SEM (cell line): ENCODE measurements around the gene VRK2.

- PRO-cap: no peak
Measured at GRCh38 chr2:54627882-54628486, 95.5 kb upstream of the EML6 start.

DNA sequence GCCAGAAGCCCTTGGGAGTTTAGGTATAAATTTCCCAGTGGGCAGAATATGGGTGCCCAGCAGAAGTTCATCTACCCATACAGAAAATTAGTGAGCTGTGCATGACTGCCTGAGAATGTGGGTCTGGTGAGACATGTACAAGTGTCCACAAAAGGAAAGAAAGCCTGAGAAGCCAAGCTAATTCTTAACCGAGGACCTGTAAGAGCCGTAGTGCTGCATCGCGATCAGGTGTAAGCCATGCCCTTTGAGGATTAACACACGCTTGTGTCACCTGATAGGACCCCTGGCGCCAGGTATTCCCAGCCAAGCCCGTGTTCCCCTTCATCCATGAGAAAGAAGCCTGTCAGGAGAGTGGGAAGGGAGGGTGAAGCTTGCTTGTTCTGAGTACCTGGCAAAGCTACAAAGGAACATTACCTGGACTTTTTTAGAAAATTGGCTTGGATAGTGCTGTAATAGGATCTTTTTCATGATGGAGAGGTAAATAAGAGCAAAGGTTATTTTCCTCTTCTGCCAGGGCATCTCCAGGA lies 90.6 kb upstream of the EML6 start:
- PRO-cap: no peak

- PRO-cap: no peak
Measured at GRCh38 chr2:54653440-54654302, 69.8 kb upstream of the EML6 start.

- PRO-cap: no peak
Measured at GRCh38 chr2:54904761-54905094, 145.5 kb downstream of the RTN4 start.

GRCh38 chr2:55010829-55011433 lies 39.3 kb downstream of the RTN4 start:
- PRO-cap: no peak

- PRO-cap: no peak
Measured at GRCh38 chr2:55018586-55019227, 31.5 kb downstream of the RTN4 start.

GRCh38 chr2:55118531-55119108 lies 68.4 kb upstream of the RTN4 start:
- PRO-cap: no peak

- PRO-cap: no peak
Measured at GRCh38 chr2:55119520-55120034, 69.3 kb upstream of the RTN4 start.

GRCh38 chr2:55136166-55136600 lies 85.9 kb upstream of the RTN4 start:
- PRO-cap: no peak

- PRO-cap: no peak
Measured at GRCh38 chr2:55137579-55138151, 87.4 kb upstream of the RTN4 start.

- PRO-cap: no peak
Measured at GRCh38 chr2:55152458-55153224, 79.5 kb downstream of the CLHC1 start.

DNA sequence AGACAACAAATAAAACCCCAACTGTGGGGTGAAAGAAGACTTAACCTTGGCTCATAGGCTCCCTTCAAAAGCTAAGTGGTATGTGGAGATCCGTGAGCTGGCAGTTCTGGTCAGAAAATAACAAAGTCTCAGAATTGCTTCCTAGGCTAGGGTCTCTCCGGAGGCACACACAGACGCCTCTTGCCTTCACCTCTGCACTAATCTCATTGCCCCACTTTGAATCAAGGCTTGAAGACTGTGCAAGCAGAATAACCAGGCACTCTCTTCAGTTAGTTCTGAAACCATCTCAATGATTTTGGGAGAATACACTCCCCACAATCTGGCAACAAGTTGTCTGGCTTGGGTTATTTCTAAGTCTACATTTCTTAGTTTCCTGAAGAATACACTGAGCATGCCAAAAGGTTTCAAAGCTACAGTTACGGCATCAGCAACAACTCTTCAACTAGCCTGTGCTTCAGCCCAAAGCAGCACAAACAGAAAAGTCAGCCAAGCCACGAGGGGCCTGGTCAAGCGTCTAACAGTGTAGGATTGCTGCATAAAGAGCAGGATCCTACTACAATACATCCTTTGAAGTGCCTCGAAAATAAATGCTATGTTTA lies 64.1 kb downstream of the CLHC1 start:
- PRO-cap: no peak

GRCh38 chr2:55236314-55237488 lies 4.2 kb downstream of the RPS27A start:
- PRO-cap: no peak

GRCh38 chr2:57908984-57909207 lies 137.7 kb upstream of the VRK2 start:
- PRO-cap: no peak

DNA sequence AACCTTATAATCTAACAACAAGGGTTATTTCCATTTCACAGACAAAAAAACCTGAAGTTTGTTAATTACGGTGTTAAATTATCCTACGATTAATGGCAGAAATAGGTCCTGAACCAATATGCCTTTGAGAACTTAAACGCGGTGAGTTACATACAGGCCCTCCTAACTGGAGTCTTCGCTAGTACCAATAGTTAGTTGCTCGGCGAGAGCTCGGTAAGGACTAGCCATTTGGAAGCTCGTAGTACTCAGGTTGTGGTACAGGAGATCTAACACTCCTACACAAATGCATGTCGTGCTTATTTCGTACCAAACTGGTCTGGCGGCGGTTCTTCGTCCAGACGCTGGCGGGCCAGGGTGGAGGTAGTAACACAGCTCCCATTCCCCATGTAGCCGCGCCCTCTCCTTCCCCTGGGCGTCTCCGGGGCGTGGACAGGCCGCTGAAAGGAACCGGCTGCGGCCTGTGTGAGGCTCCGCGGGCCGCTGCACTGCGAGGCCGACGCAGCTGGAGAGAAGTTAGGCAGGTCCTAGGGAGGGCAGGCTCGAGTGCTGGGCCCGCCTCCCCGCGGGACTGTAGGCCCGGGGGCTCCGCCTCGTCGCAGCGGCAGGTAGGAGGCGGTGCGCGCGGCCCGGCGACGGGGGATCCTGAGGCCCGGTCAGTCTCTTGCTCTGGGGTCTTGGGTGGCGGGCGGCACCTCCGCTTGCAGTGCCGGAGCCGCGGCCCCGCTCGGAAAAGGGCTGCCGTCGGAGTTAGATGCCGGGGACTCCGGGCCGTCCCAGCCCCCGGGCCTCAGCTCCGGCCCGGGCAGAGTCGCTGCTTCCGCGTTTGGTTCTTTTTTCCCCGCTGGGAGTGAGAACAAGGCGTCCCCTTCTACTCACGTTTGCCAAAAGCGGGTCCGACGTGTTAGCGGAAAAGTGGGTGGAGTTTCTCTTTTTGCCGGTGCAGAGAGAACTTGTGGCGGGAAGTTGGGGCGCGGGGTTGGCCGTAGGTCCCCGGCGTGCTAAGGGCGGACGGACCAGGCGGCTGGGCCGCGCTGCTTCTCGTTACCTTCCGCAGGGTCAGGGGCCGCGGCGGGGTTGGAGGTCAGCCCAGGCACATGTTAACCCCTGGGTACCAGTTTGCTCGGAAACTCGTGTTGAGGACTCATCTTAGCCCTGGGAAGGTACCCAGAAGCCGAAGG lies at the start of gene VRK2:
Gene VRK2 (plus strand): TSS at position 590 of the 1,178 bp plus-strand sequence.
- PRO-cap: bidirectional peak, plus-strand start at position 336 of the sequence, minus-strand start at position 340 of the sequence; bidirectional peak, plus-strand start at position 656 of the sequence, minus-strand start at position 487 of the sequence; bidirectional peak, plus-strand start at position 961 of the sequence, minus-strand start at position 825 of the sequence

DNA sequence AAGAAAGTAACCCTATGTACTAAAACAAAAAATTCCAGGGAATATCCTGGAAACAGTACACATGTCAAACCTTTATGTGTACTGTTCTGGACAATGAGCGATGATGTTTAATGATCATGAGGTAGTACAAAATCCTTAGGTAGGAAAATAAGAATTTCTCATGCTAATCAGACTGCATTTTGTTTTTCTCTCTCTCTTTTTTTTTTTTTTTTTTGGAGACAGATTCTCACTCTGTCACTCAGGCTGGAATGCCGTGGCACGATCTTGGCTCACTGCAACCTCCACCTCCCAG lies 233.1 kb upstream of the FANCL start:
- PRO-cap: no peak

- PRO-cap: no peak
Measured at GRCh38 chr2:58511667-58512047, 270.5 kb upstream of the FANCL start.

GRCh38 chr2:58925670-58925957 lies 684.5 kb upstream of the FANCL start:
- PRO-cap: no peak

- PRO-cap: no peak
Measured at GRCh38 chr2:60301023-60301477, 252.4 kb downstream of the BCL11A start.

GRCh38 chr2:60352323-60353267 lies 200.9 kb downstream of the BCL11A start:
- PRO-cap: bidirectional peak, plus-strand start at chr2:60352622, minus-strand start at chr2:60352521